AG04449 (cell line): ENCODE measurements around a stretch of chr17.

DNA sequence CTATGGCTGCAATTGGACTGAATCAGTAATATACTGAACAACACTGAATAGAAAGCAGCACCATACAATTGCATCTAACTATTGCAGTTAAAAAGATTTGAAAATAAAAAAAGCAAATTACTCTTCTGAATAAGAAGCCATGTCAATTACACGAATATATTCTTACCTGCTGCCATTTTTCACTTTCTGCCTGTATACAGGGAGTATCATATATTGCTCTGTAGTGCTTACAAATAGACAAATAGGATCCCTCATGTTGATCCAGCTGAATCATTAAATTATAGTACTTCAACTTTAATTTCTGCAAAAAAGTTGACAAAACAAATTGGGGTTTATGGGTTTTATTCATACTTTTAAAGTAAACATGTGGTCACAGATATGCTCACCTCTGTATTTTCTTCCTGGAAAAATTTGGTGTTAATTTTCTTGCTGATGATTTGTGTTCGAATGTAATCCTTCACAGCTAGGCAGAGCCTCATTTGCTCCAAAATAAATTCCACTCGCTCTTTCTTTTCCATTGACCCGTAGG, 19.4 kb downstream of the PSMD12 start:
- RRBS = no CpG with 5 or more reads among the region's 4 CpGs

- RRBS = no CpG with 5 or more reads among the region's 25 CpGs
Measured at GRCh38 chr17:67364677-67365523, 1.5 kb downstream of the PSMD12 start.

DNA sequence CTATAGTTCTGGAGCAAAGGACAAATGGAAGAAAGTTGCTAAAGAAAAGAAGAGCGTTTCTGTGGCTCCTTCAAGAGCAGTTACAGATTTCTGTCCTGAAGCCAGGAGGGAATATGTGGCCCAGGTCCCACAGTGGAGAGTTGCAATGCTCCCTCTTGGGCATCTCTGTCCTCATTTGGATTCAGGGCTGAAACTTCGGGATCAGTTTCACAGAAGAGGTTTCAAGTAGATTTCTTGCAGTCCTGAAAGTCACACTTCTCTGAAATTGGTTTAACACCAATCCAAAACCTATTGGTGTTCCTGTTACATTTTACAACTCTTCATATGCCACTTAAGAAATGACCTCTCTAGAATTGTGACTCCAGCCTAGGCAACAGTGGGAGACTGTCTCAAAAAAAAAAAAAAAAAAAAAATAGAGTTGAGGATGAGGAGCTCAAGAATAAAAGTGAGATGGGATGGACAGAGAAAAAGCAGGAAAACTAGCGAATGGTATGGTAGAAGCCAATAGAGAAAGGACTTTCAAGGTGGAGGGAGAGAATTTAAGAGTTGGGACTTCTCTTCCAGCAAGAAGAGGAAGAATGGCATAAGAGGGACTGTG, 46.7 kb downstream of the PITPNC1 start:
- RRBS = no CpG with 5 or more reads among the region's 3 CpGs

DNA sequence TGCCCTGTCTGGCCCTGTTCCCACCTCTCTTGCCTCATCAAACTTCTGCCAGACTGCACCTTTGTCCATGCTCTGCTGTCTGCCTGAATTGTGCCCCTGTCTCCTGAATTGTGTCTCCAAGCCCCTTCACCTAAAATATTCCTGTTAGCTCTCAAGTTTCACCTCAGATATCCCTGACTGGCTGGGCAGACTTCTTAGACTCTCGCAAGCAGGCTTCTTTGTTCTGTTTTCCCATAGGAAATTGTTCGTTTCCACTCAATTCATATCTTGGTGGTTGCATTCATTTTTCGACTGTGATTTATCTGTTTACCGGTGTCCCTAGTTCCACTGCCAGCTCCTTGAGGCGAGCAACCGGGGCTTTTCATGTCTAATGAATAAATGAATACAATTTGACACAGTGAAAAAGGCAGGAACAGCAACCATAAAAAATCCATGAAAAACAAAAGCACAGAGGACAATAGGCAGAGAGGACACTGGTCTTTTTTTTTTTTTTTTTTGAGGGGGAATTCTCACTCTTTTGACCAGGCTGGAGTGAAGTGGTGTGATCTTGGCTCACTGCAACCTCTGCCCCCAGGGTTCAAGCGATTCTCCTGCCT, 66.2 kb downstream of the PITPNC1 start:
- RRBS = 63% methylated on average over 3 of the region's 7 CpGs

DNA sequence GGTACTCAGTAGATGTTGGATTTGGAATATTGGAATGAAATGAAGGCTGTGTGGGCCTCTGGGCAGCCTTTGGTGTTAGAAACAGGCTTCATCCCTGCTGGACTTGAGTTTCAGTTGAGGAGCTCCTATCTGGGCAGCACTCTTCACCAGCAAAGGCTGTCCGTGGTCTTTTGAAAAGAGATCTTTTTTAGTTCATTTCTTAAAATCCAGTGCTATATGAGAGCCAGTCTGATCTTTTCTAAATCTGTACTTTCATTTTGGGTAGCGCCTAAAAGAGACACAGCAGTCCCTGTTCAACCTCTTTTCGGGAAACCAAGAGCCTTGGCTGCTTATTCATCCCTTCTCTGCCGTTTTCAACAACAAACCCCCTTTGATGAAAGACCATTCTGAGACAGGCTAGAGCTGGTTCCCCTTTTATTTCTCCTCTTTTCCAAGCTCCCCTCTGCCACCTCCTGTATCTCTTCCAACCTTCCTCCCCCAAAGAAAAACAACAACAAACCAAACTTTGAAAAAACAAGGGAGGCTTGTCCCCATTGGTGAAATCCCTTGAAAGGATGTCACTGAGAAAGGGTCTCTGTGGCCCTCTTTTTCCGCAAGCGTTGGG, 101.1 kb downstream of the PITPNC1 start:
- RRBS = no CpG with 5 or more reads among the region's 6 CpGs

- RRBS = no CpG with 5 or more reads among the region's 9 CpGs
Measured at GRCh38 chr17:67912518-67913047, 83.7 kb downstream of the C17orf58 start.

DNA sequence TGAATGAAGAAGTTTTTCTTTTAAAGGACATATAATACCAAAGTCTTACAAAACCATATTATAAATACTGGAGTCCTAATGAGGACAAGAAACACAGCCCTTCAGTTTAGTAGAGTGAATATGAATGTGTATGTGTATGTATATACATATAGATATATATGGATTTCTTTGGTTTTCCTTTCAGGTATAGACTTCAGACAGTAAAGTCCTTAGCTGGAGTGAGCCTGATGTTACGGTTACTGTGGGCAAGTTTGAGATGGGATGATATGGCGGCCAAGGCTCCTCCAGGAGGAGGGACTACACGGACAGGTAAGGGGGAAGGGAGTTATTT, 77.8 kb downstream of the C17orf58 start:
- RRBS = no CpG with 5 or more reads among the region's 3 CpGs

GRCh38 chr17:68029442-68029878, 6.1 kb upstream of the KPNA2 start:
- RRBS = no CpG with 5 or more reads among the region's 3 CpGs

DNA sequence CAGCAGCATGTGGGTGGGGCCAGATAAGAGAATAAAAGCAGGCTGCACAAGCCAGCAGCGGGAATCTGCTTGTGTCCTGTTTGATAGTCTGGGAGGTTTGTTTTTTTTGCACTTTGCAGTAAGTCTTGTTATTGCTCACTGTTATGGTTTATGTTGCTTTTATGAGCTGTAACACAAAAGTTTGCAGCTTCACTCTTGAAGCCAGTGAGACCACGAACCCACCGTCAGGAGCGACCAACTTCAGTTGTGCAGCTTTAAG, 46.1 kb downstream of the KPNA2 start:
- RRBS = no CpG with 5 or more reads among the region's 4 CpGs

GRCh38 chr17:68179977-68180412, 67.8 kb upstream of the AMZ2 start:
- RRBS = no CpG with 5 or more reads among the region's 26 CpGs

DNA sequence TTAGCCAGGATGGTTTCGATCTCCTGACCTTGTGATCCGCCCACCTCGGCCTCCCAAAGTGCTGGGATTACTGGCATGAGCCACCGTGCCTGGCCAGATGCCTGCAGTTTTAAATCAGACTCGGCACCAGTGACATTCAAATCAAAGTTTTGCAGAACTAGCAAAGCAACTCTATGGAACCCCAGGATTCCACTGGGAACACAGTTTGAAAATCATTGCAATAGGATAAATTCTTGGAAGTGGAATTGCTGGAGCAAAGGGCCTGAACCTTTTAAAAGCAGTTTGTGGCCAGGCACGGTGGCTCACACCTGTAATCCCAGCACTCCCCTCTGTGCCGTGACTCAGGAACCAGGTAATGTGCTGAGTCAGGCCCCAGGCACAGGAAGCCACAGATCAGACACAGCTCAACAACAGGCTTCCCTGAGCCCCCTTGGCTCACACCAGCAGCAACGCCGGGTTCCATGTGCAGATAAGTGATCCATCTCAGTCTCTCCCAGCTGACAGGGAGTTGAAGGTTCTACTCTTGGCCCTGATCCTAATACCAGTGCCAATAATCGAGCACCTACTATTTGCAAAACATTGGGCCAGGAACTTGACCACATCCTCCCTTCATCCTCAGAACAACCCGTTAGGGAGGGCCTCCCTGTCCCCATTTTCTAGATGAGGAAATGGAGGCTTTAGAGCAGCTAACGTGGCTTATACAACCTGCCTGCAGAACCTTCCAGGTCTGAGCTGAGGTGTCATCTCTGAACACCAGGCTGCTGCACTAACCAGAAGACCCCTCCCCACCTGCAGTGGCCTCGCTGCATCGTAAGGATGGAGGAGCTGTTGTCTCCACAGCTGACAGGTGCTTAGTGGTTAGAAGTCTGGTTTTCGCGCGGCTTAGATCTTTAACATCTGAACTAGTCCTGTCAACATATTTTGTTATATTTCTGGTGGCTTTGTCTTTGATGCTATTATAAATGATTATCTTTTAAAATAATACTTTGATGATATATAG, 64.9 kb upstream of the AMZ2 start:
- RRBS = no CpG with 5 or more reads among the region's 17 CpGs

- RRBS = no CpG with 5 or more reads among the region's 17 CpGs
Measured at GRCh38 chr17:68199677-68200131, 48.1 kb upstream of the AMZ2 start.

DNA sequence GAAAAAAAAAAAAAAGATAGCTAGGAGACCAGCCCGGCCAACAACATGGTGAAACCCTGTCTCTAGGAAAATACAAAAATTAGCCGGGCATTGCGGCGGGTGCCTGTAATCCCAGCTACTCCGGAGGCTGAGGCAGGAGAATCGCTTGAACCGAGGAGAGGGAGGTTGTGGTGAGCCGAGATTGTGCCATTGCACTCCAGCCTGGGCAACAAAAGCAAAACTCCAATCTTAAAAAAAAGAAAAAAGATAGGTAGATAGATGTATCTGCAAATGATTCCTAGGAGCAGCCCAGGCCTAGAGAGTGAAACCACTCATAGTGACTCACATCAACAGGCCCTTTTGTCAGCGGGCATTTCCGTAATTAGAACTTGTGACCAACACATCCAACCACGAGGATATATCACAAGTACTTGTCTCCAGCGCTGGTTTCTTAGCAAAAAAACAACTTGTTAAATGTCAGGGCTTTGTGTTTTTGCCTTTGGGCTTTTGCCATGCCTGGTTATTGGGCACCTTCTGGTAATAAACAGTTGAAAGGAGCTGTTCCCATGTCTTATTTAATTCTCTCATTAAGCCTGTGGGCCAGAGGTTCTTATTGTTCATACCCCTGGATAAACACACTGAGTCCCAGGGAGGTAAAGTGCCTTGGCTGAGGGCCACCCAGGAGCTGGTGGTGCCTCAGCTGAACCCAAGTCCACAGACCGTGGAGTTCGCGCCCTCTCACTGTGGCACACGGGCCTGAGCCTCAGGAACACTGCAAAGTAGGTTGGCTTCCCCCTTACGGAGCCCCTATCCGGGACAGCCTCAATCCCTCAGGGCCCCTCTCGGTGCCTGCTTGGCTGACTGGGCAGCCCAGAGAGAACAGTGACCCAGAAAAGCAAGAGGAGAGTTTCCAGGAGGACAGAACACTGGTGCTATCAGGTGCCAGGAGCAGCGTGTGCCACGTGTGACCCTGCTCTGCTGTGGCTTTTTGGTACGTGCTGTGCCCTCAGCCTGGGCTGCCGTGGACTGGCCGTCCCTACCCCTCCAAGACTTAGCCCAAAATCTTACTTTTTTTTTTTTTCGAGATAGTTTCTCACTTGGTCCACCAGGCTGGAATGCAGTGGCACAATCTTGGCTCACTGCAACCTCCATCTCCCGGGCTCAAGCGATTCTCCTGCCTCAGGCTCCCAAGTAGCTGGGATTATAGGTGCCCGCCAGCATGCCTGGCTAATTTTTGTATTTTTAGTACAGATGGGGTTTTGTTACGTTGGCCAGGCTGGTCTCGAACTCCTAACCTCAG, 12.6 kb upstream of the AMZ2 start:
- RRBS = no CpG with 5 or more reads among the region's 30 CpGs

GRCh38 chr17:68258890-68259590, 11.2 kb downstream of the AMZ2 start:
- RRBS = no CpG with 5 or more reads among the region's 44 CpGs

DNA sequence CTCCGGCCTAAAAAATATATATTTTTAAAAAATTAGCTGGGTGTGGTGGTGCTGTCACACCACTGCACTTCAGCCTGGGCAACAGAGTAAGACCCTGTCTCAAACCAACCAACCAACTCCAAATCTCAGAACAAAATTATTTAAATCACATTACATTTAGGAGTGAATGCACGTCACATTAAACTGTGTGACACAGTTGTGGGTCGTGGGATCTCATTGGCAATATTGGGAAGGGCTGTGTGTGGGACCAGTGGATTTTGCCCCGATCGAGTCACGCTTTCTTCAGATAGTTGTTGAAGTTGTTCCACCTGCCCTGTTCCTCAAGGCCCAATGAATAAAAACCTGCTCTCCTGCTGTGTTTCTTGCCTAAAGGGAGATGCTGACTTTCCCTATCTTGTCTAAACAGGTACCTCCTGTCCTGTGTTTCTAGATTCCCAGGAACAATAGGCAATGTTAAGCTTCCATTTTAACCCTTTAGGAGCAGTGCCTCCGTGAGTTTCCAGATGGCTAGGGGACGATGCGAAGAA, 4.7 kb downstream of the ARSG start:
- RRBS = no CpG with 5 or more reads among the region's 9 CpGs

DNA sequence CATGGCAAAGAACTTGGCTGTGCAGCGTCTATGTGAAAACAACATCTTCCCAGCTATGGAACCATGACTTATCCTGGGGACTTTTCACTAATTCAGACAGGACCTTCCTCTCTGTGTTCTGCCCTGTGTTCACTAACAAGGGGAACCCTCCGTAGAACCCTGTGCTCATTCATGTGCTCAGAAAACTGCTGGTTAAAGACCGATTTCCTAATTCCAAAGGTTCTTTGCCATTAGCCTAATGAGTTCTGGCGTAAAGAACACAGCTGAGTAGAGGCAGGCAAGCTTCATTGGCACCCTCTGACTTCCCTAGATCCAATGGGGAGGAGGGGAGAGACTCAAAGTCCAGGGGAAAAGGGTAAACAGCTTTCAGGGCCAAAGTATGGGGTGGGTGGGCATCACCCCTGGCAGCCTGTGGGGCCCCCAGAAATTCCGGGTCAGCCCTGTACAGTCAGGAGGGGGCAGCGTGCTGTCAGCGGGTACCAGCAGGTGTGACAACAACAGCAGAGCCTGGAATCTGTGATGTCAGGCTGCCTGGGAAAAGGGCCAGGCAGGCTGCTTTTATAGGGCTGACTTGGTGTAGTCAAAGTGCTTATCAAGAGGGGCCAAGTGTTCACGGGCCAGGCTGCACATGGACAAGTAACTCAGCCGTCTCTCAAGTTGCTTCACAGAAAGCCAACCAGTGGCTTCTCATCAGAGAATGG, 71.0 kb downstream of the WIPI1 start:
- RRBS = no CpG with 5 or more reads among the region's 9 CpGs

DNA sequence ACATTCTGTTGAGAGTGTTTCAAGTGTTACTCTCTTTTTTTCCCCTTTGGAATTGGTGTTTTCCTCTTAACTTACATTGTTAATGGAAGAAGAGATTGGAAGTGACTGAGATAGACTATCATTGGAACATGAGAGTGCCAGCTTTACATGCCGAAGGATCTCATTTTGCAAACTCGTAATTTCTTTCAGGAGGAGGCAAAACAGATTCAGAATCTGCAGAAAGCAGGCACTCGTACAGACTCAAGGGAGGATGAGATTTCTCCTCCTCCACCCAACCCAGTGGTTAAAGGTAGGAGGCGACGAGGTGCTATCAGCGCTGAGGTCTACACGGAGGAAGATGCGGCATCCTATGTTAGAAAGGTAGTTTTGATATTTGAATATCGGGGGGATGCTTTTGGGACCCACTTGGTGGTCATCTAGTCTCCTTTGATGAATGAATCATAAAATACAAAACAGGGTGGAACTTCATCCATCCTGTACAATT, 10.4 kb downstream of the PRKAR1A start:
- RRBS = no CpG with 5 or more reads among the region's 9 CpGs

DNA sequence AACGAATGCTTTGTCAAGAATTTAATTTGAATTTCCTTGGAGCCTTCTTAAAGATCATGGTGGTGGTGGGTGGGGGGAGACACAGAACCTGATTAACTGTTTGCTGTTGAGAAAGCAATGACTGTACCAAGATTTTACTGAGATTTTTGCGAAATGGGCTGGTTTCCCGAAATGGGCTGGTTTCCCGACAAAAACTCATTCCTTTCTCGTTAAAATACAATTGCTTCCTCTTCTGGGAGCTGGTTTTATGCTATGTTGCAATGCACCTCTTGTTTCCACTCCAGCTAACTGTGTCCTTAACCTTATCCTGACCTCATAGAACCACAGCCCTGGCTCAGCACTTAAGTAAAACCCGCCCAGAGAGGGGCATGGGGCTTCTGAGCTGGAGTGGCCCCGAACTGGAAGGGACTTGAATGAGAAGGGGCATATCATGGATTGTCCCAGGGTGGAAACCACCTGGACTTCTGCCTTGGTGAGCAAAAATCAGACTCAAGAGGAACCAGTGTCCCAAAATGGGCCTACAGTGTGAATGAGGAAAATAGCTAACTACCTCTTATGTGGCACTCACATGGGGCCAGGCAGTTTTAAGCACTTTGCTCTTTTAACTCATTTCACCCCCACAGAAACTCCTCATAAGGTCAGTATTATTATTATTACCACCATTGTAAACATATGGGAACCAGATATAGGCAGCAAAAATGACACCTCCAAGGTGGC, 20.8 kb downstream of the FAM20A start:
- RRBS = no CpG with 5 or more reads among the region's 7 CpGs

GRCh38 chr17:68596403-68597296, 4.5 kb downstream of the FAM20A start:
- RRBS = no CpG with 5 or more reads among the region's 7 CpGs

- RRBS = no CpG with 5 or more reads among the region's 6 CpGs
Measured at GRCh38 chr17:68733584-68734357, 132.6 kb upstream of the FAM20A start.